Vermiform appendix (tissue), 1 donor: ENCODE results near the genes FBXO31 and MAP1LC3B.

GRCh38 chr16:86345469-86346016 is 164.8 kb upstream of the FOXF1 start:
- PRO-cap, result no peak

DNA sequence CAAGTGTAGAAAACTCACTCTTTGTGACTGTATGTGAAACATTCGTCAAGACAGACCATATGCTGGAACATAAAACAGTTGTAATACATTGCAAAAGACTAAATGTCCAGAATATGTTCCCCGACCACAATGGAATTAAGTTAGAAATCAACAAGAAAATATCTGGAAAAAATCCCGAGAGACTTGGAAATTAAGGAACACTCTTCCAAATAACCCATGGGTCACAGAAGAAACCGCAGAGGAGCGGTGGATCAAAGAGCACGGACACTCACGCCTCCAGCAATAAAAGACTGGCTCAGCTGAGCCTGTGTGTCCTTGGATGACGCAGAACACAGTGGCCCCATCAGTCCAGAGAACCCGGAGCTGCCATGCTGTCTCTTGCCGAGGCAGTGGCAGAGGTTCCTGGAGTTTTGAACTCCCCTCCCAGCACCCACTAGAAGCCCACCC is 30.9 kb upstream of the FOXF1 start:
- PRO-cap, result unidirectional peak, plus-strand start at position 346 of the sequence

DNA sequence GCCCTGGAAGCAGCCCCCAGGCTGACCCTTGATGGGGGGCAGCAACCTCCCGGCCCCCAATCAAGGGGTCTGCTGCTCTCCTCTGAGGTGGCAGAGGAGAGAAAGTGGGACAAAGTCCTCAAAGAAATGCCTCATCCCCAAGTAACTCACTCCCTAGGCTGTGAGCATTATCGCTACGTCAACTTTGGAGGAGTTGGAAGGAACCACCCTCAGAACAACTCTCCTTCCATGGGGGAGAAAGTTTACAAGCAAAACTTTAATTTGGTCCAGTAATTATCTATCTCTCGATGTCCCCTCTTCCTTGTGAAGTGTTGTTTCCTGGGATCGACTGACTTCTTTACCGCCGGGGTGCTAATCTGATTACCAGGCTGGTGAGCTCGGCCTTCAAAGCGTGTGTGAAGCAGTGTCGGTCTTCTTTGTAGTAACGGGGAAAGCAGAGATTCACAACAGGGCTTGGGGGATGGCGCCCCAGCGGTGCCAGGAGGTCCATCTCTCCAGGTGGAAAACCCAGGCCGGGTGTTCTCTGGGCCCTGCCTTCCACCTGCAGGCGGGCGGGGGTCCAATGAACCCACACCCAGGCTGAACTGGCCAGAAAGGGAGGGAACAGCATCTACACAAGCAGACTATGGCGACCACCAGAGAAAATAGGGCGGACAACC is 14.6 kb upstream of the FOXF1 start:
- PRO-cap, result no peak

- PRO-cap, result no peak
Observed at GRCh38 chr16:86500012-86500876, 10.1 kb upstream of the FOXF1 start.

GRCh38 chr16:86501019-86501564 is 9.2 kb upstream of the FOXF1 start:
- PRO-cap, result no peak

DNA sequence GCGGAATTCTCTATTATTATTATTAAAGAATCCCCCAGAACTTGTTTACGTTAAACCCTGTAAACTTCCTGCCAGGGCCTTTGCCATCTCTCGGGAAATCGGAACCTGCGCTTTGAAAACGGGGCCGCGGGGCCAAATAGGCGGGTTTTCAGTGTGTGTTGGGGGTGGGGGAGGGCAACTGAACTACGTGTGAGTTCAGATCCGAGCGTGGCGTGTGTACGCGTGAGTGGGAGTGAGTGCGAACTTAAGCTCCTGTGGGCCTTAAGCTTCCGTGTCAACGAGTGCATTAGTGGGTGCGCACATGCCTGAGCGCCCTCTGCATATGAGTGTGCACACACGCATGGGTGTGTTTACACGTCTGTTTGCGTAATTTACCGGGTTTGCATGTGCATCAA is 1.4 kb upstream of the FOXF1 start:
- PRO-cap, result no peak

GRCh38 chr16:86516551-86517314 is 6.4 kb downstream of the FOXF1 start:
- PRO-cap, result no peak

DNA sequence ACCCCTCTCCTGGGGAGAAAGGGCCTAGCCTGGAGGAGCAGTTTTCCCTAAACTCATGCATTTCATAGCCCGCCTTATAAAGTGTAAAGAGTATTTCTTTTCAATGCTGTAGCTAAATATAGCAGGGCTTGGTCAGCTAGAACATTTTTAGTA is 7.8 kb downstream of the FOXL1 start:
- PRO-cap, result no peak

- PRO-cap, result no peak
Observed at GRCh38 chr16:86609250-86609685, 30.9 kb downstream of the FOXL1 start.

DNA sequence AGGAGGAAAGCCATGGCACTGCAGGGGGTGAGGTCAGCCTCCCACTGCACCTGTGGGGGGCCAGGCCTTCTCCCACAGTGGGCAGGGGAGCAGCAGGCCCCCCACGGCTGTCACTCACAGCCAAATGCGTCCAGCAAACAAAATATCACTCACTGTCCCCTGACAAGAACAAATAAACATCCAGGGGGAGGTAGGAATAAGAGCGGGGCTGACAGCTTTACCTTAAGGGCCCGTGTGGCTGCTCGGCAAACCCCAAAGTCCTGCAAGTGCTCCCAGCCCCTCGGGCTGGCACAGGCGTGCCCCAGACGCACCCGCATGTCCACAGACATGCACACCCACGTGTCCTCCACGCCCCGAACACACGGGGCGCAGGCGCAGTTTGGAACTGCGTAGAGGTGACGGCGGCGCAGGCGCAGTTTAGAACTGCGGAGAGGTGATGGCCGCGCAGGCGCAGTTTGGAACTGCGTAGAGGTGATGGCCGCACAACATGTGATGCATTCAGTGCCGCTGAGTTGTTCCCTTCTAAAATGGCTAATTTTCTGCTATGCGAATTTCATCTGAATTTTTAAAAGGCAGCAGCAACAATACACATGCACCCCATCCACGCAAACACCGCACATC is 291.2 kb downstream of the FOXL1 start:
- PRO-cap, result no peak

GRCh38 chr16:86960839-86961262 is 356.3 kb downstream of the C16orf95 start:
- PRO-cap, result unidirectional peak, plus-strand start at chr16:86961138

DNA sequence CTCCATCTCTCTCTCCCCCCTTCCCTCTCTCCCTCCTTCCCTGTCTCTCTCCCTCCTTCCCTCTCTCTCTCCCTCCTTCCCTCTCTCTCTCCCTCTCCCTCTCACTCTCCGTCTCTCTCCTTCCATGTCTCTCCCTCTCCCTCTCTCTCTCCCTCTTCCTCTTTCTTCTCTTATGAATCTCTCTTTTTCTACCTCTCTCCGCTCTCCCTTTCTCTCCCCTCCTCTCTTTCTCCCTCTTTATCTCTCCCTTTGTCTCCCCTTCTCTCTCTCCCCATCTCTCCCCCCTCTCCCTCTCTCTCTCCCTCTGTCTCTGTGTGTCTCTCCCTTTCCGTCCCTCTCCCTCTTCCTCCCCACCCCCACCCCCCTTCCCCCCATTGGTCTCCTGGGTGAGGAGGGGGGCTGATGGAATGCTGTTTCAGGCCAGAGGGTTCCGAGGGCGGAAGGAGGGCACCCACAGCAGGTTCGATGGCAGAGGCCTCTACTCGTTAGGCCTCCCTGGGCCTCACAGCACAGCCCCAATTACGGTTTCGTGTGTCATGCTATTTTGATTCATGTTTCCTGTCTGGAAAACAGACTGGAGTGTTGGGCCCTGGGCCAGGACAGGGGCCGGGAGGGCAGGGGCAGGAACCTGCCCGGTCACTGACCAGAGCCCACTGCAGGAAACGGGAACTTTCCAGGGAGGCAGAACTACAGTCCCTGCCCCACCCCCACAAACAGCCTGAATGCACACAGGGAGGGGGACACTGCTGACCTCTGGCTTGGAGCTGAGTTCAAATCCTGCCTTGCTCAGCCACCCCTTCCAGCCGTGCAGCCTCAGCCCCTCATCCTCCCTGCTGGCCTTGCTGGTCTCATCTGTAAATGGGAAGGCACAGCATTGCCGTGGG is 138.3 kb downstream of the C16orf95 start:
- PRO-cap, result no peak

DNA sequence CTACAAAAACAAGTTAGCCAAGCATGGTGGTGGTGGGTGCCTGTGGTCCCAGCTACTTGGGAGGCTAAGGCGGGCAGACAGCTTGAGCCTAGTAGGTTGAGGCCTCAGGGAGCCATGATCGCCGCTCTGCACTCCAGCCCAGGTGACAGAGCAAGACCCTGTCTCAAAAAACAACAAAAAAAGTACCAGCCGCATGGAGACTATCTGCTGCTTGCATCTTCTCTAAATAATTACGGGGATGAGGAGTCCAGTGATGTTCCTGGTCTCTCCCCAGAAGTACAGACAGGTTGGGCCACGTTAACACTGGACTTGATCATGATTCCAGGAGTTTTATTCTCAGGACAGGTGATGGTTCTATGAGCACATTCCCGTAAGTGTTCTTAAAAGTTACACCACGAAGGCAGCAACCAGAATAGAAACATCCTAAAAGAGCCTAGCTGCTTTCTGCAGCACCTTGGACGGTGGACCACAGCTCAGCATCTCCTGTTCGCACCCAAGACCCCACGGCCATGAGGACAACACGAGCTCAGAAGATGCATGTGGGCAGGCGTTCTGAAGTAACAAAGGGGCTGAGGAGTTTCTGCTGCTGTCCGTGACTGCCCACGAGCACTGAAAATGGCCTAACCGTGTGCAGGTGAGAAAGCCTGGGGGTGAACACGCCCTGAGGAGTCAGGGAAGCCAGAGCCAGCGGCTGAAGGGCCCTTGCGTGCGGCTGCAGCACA is 10.5 kb upstream of the C16orf95 start:
- PRO-cap, result no peak

- PRO-cap, result no peak
Observed at GRCh38 chr16:87328455-87329467, 11.6 kb upstream of the C16orf95 start.

DNA sequence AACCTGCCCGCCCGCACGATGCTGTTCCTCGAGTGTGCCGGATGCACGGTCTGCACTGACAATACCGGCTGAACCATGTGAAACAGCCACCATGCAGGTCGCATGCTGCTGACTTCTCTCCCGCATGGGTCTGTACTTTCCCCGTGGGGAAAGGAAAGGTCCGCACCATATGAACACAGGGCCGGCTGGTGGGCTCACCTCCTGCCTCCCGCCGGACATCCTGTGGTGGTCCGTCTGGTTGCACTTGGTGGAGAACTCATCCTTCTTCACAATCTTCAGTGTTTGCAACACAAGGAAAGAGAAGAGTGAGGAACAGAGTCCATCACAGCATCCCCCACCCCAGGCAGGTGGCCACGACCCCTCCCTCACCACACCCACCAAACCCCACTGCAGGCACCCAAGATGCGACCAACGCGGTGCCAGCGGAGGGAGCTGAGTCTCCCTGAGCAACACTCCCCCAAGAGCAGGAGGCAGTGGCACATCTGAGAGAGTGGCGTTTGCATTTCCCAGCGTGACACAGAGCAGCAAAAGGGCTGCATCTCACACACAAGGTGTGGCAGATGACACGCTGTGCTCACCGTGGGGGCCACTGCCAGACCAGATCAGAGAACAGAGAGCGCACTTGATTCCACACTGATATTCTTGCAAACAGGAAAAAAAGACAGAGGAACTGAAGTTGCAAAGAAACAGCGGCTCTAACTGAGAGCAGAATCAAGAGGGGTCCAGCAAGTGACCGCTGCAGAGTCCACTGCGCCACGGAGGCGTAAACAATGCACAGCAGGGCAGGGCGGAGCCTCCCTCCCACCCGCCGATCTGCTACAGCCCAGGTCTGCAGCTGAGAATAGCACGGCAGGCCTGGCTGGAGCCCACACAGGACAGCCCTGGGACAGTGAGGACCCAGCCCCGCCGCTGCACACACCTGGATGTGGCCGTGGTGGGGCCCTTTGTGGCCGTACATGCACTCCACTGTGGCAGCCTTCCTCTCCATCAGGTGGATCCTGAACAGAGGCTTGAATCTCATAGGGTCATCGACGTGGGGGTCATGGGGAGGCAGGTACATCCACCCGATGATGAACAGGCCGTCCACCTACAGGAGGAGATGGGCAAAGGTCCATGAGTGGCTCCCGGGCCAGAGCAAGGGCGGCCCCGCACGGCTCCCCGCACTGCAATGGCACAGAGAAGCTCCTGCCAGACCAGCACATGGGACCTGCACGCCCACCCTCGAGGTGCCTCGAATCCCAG is 25.9 kb upstream of the C16orf95 start:
- PRO-cap, result no peak

- PRO-cap, result bidirectional peak, plus-strand start at chr16:87383980, minus-strand start at chr16:87383728; bidirectional peak, plus-strand start at chr16:87384233, minus-strand start at chr16:87384055
Observed at GRCh38 chr16:87383649-87384708, at the start of gene FBXO31. Gene FBXO31 (minus strand): TSS chr16:87383776.

GRCh38 chr16:87392215-87392583 is at the start of gene MAP1LC3B:
Gene MAP1LC3B (plus strand): TSS chr16:87392336.
- PRO-cap, result bidirectional peak, plus-strand start at chr16:87392336, minus-strand start at chr16:87392085

GRCh38 chr16:87398464-87399121 is 6.5 kb downstream of the MAP1LC3B start:
- PRO-cap, result no peak

DNA sequence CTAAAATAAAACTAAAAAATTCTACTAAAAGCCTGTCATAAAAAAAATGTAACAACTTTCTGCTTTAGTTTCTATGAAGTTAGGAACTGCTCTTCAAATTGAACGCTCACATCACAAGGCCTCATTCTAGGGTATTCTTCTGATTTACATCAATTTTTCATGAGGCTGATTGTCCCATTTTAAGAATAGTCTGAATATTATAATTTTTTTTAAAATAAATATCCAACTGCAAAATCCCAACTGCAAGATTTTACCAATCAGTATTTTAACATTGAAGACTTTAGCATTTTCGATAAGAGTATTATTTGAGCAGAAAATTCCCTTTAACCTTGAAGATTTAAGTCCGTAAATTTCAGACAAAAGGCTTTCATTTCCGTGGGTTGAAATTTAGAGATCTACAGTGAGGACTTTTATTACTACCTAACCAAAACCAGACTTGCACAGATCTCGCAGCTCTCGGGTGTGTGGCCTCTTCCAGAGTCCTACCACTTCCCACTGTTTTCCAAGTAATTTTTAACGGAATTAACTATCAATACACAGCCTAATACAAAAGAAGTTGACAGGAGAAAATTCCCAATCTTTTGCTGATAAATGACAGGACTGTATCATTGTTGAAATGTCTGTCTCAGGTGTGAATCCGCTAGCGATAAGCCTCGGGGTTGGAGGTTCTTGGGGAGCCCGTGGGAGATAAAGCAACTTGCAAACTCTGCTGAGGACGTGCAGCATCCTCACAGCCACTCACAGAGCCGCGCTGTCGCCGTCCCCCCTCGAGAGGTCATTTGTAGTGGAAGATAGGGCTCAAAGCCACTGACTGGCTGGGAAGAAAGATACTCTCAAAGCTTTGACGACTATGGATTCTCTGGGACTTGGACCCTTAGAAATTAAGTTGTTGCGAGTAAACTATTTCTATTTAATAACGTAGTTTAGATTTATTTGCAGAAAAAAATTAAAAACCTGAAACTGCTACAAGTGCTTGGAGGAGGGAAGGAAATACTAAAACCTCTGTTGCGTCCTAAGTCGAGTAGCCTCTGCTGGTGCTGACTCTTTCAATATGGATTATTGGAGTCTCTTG is 16.8 kb downstream of the MAP1LC3B start:
- PRO-cap, result no peak

- PRO-cap, result no peak
Observed at GRCh38 chr16:87457678-87458480, 34.9 kb downstream of the ZCCHC14 start.